Metastatic Breast Carcinoma in the Ovary (tissue), 3 donors: ENCODE measurements around the genes VGLL4 and MKRN2OS.

DNA sequence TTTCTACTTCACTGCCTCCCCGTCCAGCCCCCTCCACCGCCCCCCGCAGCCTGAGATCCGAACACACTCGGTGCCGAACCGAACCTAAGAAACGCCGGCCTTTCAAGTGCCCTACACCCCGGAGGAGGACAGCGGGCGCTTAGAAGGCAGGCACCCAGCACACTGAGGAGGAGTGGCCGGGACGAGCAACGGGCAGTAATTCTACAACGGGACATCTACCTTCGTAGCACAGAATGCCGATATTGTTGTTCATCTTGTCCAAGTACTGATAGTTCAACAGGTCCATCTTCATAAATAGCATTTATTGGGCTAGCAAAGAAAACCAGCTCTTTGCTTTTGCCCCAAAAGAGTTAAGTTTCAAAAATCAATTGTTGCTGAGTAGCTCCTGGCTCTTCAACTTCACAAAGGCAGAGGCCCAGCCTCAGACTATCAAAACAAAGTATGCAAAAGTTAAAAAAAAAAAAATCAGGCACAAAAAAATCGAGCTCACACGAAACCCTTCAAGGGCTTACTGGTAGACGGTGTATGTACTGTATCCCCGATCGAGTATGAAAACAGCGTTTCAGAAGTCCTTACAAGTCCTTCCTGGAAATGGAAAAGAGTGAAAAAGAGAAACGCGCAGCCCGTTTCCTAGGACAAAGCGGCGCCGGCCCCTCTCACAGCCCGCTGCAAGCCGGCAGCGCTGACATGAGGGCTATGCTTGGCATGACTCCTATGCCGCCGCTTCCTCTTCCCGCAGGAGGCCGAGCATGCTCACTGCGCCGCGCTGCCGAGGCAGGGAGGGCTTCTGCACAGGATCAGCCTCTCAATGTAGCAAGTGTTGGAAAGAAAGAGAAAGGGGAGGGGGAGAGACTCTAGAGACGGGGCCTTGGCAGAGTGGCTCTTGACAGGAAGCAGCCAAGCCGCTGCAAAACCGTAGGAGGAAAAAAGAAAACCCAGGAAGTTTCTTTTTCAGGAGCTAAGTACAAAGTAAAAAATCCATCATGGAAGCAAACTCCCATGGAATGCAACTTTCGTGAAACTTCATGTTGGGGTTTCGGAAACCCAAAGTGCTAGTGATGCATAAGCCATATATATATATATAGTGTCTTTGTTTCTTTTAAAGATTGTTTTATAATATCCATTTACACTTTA is at the start of gene VGLL4:
Gene VGLL4 (minus strand): TSS at position 698 of the 1,134 bp plus-strand sequence.
- PRO-cap, 3 experiments, result peak in 3 of 3 experiments; most common plus-strand start position 756 of the sequence (in 3); most common minus-strand start position 689 of the sequence (in 3)

- PRO-cap, 3 experiments, result peak in 3 of 3 experiments; most common plus-strand start chr3:11770732 (in 3); most common minus-strand start chr3:11770569 (in 3)
Measured at GRCh38 chr3:11770455-11770853, 76.2 kb downstream of the TAMM41 start.

GRCh38 chr3:11817013-11817511 is 29.6 kb downstream of the TAMM41 start:
- PRO-cap, 3 experiments, result no peak in any of the 3 experiments

DNA sequence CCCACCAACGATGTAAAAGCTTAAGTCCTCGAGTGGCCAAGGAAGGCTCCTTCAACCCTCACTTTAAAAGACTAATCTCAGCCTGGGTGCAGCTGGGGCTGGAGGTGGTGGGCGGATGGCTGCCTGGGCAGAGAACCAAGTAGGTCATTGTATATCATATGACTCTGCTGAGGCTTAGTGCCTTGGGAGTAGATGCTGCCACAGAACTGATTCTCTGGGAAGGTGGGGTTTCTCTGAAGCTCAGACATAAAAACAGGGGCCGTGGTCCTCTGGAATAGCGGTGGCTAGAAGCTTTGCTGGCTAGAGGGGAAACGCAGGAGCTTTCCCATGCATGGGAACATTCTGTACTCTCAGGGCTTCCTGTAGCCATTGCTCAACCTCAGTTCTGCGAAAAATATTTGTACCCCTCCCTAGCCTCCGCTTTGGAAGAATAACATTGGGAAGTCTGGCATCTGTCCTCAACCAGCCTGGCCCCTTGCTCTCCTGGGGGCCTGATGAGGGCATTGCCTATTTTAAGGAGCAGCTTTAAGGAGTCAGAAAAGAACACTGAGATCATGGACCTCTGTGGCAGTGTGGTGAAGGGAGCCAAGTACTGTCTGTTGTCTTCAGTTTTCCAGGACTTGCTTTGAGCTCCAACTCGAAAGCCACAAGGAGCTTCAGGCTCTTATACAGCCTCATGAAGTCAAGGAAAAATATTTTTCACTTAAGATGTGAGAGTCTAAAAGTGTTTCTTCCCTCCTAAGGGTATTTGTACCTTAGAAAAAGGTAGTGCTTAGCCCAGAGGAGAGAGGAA is 14.6 kb downstream of the TIMP4 start:
- PRO-cap, 3 experiments, result no peak in any of the 3 experiments

- PRO-cap, 3 experiments, result no peak in any of the 3 experiments
Measured at GRCh38 chr3:12154801-12155229, 3.9 kb downstream of the TIMP4 start.

DNA sequence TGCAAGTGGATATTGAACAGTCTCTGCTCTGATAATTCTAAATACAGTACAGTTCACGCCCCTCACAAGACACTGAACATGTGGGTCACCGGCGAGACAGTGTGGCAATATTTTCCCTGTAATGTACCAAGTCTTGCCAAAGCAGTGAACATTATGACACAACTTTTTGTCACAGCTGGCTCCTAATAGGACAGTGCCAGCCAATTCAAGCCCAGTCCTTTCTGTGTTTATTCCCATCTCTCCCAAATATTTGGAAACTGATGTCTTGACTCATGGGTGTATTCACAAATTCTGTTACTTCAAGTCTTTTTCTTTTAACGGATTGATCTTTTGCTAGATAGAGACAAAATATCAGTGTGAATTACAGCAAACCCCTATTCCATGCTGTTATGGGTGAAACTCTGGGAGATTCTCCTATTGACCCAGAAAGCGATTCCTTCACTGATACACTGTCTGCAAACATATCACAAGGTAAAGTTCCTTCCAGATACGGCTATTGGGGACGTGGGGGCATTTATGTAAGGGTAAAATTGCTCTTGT is 62.4 kb downstream of the PPARG start:
- PRO-cap, 3 experiments, result no peak in any of the 3 experiments

GRCh38 chr3:12481383-12481822 is 2.9 kb upstream of the TSEN2 start:
- PRO-cap, 3 experiments, result no peak in any of the 3 experiments

DNA sequence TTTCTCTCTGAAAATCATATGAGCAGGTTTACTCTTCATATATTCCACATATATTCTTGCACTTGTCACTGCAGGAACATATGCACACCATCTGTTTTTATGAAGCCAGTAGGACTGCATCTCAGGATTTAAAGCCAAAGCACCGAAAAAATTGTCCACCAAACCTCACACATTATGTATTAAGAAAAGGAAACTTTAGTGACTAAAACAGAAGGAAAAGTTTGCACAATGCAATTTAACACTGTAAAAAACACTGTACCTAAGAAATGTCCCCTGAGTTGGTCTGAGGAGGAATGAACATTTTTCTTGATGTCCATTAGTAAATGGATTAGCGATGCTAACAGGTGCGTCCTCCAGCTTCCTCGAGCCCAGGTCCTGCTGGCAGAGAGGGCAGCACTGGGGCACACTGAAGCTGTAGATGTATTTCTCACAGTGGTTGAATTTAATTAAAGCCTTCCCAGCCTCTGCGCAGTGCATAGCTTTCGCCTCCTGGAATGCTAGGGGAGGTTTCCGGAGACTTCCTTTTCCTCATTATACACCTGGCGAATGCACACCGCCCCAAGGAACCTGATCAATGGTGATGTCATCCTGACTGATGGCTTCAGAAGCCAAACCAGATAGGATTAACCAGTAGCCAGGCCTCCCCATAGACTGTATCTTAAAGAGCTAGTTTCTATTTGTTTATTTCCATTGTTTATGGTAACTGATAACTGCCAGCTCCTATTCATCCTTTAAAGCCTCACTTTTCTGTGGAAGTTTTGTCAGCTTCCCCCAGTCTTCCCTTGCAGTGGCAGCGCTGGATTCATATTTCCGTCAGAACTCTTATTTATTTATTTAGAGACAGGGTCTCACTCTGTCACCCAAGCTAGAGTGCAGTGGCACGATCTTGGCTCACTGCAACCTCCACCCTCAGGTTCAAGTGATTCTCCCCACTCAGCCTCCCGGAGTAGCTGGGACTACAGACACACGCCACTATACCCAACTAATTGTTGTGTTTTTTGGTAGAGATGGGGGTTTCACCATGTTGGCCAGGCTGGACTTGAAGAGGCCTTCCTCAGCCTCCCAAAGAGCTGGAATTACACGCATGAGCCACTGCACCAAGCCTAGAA is at the start of gene MKRN2OS:
Gene MKRN2OS (minus strand): TSS at position 512 of the 1,109 bp plus-strand sequence.
- PRO-cap, 3 experiments, result peak in 3 of 3 experiments; most common plus-strand start position 531 of the sequence (in 1); most common minus-strand start position 499 of the sequence (in 3)

GRCh38 chr3:12629549-12630077 is 34.3 kb downstream of the RAF1 start:
- PRO-cap, 3 experiments, result no peak in any of the 3 experiments

DNA sequence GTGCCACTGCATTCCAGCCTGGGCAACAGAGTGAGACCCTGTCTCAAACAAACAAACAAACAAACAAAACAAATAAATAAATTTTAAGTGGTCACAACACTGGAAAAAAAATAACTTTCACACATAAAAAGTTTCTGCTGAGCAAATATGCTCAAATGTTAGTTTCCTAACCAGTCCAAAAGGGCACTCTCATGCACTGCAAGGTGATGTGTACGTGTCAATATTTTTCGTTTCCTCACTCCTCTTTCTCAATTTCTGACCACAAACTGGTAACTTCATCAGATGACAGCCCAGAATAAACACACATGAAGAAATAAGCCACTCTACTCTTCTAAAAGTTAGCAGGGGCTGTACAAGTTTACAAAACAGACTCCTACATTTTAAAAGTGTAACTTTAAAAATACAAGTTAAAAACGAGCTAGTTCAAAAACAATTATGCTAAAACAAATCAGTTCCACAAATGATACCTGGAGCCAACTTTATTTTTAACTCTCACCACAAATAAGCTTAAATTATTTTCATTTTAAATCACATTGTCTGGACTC is 16.3 kb downstream of the RAF1 start:
- PRO-cap, 3 experiments, result no peak in any of the 3 experiments

DNA sequence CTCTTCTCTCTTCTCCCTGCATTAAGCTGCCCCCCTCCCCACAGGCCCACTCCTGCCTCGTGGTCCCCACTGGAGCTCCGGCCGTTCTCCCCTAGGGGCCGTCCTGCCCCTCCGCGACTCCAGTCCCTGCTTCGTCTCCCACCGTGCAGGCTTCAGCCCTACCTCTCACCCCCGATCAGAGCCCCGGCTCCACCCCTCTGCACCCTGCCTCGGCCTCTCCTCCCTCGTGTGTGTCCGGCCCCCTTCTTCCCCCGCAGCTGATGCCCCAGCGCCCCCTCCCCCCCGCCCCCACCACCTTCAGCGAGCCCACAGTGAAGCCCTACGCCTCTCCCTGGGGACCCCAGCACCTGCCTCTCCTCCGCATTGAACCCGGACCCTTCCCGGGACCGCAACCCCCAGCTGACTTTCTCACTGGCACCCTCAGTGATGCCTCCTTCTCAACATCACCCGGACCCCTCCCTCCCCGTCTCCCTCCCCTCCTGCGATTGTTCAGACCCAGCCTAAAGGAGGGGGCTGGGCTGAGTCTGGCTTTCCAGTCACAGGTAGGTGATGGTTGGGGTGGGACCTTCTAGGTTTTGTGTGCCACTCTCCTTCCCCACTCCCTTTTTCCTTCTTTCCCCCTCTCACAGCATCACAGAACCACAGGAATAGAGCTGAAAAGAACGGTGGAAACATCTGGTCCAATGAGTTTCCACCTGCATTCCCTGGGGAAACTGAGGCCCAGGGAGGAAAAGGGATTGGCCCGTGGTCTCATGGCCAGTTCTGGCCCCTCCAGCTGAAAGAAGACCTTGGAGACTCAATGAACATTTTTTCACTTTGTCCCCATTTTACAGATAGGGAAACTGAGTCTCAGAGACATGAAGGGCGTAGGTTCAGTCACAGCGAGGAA is 659 bp downstream of the CAND2 start:
- PRO-cap, 3 experiments, result no peak in any of the 3 experiments

- PRO-cap, 3 experiments, result no peak in any of the 3 experiments
Measured at GRCh38 chr3:12831247-12832038, 9.9 kb downstream of the RPL32 start.

DNA sequence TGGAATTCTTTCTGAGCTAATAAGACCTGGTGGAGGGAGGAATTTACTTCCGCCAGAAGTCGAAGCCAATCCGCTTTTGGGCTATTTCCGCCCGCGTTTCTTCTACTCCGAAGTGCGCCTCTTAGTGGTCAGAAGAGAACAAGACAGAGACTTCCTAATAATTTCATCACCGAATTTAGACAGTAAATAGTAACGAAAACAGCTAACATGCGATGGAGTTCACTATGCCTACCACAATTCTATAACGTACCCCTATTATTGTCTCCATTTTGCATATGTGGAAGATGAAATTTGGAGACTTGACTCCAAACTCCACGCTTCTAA is 356 bp upstream of the RPL32 start:
- PRO-cap, 3 experiments, result peak in 2 of 3 experiments; most common plus-strand start position 124 of the sequence (in 2)

DNA sequence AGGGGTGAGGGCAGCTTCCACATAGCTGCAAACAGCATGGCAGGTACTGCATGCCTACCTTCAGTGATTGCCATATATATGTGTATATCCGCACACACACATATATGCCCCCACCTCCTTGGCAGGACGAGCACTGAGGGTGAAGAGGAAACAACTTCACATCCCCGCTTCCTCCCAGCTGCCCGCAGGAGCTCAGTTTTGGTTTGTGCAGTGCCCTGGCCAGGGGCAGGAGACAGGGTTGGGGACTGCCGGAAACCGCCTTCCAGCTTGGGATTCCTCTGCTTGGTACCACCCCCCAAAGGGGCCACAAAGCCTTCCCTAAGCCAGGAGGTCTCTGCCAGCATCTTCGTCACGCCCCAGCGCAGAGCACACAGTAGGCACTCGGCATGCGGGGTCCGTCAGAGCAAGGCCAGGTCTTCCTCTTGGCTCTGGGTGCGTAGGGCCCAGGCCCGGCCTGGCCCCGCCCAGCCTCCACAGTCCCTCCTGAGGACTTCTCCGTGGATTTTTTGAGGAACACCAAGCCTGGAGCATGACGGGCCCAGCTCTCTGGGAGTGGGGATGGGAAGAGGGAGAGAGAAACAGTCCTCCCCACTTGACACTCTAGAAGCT is 61.9 kb upstream of the RPL32 start:
- PRO-cap, 3 experiments, result no peak in any of the 3 experiments

- PRO-cap, 3 experiments, result no peak in any of the 3 experiments
Measured at GRCh38 chr3:12909193-12909895, 68.0 kb upstream of the RPL32 start.

- PRO-cap, 3 experiments, result no peak in any of the 3 experiments
Measured at GRCh38 chr3:12935697-12936764, 94.7 kb upstream of the RPL32 start.

DNA sequence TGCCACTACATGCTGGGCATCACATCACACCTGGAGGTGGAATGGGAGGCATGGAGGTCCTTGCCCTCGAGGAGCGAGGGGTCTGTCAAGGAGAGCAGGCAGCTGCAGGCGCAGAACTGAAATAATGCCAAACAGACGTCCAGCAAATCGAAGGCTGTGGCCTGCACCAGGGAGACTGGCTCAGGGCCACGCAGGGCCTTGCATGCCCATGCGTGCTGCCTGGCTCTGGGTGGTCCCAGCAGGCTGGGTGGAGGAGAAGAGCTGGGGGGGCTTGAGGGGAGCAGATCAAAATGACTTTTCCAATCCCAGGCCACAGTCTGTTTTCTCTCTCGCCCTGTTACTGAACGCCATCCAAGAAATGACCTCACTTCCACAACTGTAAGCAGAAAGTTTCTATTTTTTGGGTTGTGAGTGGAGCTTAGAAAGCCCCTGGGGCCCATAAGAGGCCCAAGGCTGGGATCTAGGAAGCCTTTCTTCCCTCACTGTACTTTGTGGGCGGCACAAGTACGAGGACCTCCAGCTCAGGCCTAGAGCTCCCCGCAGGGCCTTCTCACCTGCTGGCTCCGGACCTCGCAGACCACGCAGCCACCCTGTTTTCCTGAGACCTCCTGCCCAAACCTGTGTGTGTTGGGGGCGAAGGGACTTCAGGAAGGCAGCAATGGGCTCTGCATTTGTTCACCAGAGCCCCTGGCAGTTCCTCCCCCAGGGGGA is 97.0 kb upstream of the RPL32 start:
- PRO-cap, 3 experiments, result no peak in any of the 3 experiments

- PRO-cap, 3 experiments, result no peak in any of the 3 experiments
Measured at GRCh38 chr3:12954780-12955480, 113.6 kb upstream of the RPL32 start.

DNA sequence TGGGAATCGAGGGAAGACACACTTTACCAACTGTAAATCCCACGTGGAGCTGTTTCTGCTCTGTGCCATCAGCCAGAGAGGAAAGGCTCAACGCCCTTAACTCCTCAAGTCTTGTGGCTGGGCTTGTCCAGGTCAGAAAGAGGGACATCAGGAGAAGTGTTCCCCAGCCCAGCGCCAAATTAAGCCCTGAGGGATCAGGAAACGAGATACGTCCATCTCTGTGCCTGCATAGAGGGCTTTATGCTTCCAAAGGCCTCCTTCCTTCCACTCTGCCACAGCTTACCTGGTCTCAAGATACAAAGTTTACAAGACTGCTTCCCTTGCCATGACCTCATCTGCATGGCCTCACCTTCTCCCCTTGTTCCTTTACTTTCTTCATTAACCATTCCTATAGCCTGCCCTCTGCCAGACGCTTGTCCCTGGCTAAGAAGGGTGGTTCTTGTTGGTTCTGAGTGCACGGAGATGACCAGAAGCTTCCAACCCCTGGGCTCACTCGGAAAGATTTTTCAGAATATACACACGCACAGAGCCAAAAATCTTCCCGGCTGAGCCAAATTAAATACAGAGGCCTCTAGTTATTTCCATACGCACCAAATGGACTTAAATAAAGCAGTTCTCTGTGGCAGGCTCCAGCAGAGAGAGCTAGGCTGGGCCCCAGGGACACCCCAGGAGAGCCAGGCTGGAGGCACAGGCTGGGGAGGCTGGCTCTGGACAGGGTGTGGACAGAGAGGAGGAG is 115.7 kb upstream of the RPL32 start:
- PRO-cap, 3 experiments, result no peak in any of the 3 experiments

DNA sequence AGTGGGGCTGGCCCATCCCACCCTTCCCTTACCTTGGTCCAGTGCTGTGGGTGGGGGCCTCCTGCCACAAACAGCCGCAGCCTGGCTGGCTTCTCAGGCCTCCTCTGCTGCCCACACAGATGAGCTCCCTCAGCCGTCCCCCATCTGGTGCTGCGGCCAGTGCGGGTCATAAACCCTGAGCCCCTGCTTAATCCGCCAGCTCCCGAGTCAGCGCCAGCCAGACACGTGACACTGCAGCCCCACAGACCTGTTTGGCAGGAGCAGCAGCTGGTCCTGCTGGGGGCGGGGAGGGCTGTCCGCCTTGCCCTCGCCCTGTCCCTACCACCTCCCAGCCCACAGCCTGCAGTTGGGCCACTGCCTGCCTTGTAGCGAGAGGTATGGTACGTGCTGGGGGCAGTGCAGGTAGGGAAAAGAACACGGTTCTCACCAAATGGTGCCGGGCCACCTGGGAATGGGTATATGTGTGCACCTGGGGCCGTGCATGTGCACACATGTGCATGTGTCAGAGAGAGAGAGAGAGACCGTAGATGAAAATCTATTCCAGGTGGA is 86.2 kb downstream of the IQSEC1 start:
- PRO-cap, 3 experiments, result peak in 1 of 3 experiments; most common minus-strand start position 227 of the sequence (in 1)